Sternocleidomastoid (tissue), 1 donor: Measurements from ENCODE around the gene KIF20A.

- PRO-cap = no peak
Observed at GRCh38 chr5:136020547-136021115, 8.2 kb upstream of the TGFBI start.

DNA sequence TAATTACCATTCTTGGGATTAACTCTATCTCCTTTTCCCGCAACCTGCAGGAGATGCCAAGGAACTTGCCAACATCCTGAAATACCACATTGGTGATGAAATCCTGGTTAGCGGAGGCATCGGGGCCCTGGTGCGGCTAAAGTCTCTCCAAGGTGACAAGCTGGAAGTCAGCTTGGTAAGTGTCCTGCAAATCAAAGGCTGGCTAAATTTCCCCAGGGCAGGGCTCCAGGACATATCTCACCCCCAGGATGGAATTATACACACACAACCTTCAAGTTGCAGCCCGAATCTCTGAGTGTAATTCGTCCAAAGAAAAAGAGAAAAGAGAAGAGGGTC, 30.2 kb downstream of the TGFBI start:
- PRO-cap = no peak

- PRO-cap = no peak
Observed at GRCh38 chr5:136087928-136088620, 44.6 kb upstream of the SMAD5 start.

GRCh38 chr5:136181187-136181739, 11.7 kb downstream of the SMIM32 start:
- PRO-cap = no peak

DNA sequence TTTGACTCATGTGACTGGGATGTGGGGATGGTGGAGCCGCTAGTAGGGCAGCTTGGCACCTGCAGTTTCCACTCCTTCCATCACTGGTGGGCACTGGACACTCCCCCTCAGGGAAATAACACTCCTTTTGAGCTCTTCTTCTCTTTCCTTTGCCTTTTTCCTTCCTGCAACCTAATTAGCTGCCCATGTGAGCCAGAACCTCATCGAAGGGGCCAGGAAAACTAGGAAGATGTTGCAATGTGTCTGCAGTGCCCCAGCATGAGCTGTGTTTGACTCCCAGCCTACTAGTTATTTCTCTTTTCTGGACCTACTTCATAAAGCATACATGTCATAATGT, 80.9 kb upstream of the SMIM32 start:
- PRO-cap = no peak

GRCh38 chr5:136676097-136676725, 310.9 kb upstream of the TRPC7 start:
- PRO-cap = no peak

- PRO-cap = no peak
Observed at GRCh38 chr5:136810359-136810845, 445.1 kb upstream of the TRPC7 start.

DNA sequence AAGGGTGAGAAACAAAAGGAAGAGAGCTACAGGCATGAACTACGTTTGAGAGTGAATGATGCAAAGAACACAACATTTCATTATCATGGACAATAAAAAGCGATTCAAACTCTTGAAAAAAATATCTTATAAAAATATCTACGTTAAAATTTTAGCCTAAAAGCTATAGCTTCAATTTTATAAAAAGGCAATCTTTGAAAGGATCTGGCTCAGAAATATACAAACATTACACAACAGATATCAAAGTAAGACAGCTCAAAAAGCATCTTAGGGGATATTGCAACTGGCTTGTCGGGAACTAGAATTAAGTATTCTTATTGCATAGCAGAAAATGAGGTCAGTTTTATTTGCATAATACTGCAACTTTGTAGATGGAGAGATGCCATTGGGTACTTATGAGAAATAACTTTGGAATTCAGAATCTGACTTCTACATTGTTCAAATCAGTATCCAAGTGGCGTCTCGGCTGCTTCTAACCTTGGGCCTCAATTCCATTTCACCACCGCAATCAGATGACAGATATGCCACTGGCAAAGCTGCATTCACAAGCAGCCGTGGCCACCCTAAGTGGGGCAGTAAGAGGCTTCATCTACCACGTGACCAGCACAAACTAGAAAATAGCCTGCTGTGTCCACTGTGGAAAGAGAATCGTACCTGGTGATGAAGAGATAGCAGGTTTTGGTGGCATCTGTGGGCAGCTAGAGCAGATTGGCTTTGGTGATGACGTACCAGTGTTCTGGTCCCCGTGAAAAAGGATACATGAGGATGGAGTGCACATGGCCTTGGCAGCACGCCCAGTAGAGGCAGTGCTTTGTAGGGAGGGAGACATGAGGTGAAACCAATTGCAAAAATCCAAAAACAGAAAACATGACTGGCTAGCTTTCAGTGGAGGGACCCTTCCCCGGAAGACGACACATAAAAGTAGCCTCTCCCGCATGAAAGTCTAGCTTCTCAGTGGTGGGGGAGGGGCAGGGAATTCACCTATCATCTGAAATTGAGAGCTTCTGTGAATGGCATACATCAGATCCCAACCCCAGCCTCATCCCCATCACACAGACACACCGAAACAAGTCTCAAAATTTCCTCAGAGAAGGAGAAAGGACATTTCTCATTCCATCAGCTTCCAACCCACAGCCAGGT, 116.6 kb downstream of the KLHL3 start:
- PRO-cap = no peak

- PRO-cap = no peak
Observed at GRCh38 chr5:137800930-137801397, 46.8 kb upstream of the HNRNPA0 start.

DNA sequence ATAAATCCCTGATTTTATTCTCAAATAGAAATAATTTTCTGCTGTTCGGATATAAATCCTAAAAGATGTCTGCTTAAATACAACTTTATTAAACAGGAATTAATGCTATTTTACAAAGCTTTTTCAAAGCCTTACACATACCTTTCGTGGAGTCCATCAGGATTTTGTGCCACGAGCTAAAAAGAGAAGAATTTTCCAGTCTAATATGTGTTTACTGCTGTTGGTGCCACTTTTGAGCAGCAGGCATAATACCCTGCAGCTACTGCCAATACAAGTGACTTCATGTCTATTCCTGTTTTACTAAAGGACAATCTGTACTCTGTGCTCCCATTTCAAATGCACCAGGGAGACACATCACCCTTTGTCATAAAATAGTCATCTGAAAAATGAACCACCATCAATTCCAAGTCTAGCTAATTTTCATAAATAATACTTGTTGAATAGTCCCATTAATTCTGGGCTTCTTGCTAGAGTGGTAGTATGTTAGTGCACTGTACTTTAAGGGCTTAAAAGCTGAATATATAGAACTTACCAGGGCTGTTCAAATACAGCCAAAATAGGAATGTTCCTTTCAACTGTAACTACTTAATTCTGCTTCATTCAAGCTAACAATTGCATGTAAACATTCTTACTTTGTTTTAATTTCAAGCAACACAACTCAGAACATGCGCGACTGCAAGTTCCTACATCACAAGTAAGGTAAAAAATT, 8.9 kb upstream of the PKD2L2 start:
- PRO-cap = no peak

DNA sequence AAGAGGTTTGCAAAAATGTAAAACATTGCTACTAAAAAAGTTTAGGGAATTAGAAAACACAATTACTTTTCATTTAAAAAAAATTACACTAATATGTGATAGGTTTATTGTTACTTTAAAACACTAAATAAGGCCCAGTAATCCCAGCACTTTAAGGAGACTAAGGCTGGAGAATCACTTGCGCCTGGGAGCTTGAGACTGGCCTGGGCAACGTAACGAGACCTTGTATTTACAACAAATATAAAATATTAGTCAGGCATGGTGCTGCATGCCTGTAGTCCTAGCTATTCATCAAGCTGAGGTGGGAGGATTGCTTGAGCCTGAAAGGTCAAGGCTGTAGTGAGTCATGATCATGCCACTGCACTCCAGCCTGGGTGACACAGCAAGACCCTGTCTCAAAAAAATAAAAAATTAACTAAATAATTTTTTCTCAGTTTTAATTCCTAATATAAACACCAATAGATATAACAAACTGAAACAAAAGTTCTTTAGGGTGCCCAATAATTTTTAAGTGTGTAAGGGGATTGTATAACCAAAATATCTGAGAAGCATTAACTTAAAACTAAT, 32.8 kb downstream of the FAM13B start:
- PRO-cap = no peak

DNA sequence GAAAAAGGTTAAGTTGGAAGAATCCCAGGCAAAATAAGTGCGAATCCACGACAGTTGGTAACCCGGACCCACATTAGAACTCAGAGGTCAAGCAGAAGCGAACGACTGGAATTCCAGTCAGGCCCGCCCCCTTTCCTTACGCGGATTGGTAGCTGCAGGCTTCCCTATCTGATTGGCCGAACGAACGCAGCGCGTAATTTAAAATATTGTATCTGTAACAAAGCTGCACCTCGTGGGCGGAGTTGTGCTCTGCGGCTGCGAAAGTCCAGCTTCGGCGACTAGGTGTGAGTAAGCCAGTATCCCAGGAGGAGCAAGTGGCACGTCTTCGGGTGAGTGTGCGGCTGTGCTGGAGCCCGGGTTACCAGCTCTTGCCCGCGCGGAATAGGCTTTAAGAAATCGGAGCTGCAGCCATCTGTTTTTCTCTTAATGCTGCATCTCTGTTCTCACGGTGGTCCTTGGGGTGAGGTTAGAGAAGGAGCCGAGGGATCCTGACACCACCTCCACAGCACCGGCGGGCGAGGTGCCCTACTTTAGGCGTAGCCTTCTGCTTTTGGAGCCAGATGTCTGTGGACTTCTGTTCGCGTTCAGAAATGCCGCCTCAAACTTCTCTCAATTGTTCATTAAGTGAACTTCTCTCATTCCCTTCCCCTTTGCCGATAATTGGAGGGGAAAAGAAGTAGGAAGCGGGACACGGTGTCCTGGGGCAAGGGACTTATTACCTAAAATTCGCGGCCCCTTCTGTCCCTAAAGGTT, at the start of gene KIF20A:
TSS of gene KIF20A (plus strand) at position 239 of the 753 bp plus-strand sequence.
- PRO-cap = bidirectional peak, plus-strand start at position 296 of the sequence, minus-strand start at position 75 of the sequence

- PRO-cap = no peak
Observed at GRCh38 chr5:138374917-138375250, 22.4 kb downstream of the KDM3B start.

- PRO-cap = no peak
Observed at GRCh38 chr5:138429310-138430254, 9.3 kb upstream of the REEP2 start.

DNA sequence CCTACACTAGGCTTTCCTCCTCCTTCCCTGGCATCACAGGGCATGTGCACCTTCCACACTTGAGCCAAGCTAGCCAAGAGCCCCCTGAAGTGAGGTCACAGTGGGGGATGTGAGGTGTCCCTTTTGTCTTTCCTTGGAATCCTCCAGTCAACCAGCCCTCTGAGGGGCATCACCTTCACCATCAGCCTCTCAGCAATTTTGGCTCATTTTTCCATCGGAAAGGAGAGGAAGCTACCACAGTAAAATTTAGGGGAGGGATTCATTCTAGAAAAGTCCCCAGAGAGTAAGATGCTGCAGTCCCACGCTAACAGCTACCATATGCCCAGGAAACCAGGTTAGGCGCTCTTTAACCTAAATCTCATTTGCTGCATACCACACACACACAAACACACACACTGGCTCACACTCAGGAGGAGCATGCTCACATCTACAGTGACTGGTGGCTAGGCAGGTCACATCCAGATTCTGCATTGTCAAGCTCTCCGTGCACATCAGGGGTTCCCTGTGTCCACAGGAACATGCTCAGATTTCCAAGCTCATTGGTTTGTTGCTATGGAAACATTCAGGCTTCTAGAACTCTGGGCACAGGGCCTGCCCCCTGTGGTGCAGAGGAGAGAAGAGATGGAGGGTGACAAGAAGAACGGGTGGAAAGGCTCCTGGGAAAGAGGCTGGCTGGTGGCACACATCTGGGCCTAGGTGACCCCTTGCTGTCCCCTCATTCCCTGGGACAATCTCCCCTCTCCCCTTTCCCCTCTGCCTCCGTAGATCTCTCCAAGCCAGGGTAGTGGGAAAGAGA, 10.0 kb downstream of the REEP2 start:
- PRO-cap = no peak

GRCh38 chr5:138466195-138467155, 1.2 kb downstream of the EGR1 start:
- PRO-cap = unidirectional peak, plus-strand start at chr5:138466421; unidirectional peak, plus-strand start at chr5:138466786

GRCh38 chr5:138469083-138469213, 3.7 kb downstream of the EGR1 start:
- PRO-cap = no peak

DNA sequence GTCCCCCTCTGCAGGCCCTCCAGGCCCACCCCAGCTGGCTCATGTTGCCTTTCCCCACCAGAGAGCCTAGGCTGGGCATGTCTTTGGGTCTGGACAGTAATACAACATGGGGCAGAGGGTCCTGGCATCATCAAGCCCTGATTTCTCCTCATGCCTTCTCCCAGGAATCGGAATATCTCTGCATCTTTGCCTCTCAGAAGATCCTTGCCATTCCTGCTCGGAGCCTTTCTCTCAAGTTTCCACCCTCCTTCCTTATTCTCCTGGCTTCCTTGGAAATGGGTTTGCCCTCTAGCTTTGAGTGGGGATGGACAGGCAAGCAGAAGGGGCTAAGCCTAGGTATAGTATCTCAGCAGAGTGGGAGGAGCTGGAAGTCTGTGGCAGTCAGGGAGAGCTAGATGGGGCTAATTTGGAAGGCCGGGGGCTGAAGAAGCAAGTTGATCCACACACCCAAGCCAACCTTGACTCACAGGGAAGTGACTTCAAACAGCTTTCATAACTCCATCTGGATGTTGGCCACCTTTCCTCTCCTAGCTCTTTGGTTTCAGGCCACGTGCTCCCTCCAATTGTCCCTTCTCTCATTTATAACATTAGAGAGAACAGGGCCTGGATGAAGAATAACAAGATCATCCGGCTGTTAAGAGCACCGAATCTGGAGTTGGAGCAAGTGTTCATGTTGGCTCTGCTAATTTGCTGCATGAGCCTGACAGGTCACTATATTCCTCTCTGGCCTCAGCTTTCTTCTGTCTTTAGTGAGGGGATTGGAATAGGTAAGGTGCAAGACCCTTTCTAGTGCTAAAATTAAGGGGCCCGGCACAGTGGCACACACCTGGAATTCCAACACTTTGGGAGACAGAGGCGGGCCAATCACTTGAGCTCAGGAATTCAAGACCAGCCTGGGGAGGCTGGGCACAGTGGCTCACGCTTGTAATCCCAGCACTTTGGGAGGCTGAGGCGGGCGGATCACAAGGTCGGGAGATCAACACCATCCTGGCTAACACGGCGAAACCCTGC, 36.9 kb downstream of the EGR1 start:
- PRO-cap = no peak

DNA sequence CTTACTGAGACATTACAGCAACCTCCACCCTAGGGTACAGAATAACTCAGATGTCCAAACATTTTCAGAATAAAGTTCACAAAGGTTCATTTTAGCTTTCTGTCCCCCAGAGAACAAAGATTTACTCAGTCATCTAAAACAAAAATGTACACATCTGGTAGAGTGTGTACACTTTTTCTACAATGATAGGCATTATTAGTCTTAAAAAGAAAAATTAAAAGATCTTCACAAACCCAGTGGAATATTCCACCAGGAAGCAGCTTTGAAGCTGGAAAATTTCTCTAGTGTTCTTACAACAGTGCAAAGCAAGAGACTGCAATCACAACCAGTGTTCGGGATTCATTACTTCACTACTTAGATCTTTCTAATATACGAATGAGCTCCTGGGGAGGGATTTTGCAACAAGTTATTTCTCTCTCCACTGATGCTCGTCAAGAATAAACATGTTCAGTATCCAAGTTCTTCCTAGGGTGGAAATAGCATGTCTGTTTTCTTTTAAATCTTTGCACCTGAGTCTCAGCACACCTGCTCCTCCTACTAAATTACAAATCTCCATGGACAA, 8.8 kb downstream of the ETF1 start:
- PRO-cap = no peak

DNA sequence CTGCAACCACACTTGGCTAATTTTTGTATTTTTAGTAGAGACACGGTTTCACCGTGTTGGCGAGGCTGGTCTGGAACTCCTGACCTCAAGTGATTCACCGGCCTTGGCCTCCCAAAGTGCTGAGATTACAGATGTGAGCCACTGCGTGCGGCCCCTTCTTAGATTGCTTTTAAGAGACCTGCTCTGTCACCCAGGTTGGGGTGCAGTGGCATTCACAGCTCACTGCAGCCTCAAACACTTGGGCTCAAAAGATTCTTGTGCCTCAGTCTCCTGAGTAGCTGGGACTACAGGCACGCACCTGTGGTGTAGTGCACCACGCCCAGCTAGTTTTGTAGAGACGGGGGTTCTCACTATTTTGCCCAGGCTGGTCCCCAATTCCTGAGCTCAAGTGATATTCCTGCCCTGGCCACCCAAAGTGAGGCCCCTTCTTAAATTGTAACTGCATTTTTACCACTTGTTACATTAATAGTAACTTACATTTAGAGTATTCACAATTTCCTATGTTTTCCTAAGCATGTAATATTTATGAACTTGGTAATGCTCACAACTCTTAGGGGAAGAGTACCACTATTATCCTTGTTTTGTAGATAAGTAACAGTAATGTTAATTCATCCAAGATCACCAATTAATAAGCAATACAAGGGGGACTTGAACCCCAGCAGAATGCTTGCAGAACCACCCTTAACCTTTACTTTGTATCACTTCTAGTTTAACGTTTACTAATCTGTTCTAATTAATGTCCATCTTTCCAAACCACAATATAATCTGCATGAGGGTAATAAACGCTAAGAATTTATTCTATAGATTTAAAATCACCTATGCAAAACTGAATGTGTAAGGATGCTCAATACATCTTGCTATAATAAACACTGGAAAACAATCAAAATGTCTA, 10.7 kb downstream of the HSPA9 start:
- PRO-cap = no peak